Colonic mucosa (tissue), 1 donor: ENCODE measurements around a stretch of chr18.

DNA sequence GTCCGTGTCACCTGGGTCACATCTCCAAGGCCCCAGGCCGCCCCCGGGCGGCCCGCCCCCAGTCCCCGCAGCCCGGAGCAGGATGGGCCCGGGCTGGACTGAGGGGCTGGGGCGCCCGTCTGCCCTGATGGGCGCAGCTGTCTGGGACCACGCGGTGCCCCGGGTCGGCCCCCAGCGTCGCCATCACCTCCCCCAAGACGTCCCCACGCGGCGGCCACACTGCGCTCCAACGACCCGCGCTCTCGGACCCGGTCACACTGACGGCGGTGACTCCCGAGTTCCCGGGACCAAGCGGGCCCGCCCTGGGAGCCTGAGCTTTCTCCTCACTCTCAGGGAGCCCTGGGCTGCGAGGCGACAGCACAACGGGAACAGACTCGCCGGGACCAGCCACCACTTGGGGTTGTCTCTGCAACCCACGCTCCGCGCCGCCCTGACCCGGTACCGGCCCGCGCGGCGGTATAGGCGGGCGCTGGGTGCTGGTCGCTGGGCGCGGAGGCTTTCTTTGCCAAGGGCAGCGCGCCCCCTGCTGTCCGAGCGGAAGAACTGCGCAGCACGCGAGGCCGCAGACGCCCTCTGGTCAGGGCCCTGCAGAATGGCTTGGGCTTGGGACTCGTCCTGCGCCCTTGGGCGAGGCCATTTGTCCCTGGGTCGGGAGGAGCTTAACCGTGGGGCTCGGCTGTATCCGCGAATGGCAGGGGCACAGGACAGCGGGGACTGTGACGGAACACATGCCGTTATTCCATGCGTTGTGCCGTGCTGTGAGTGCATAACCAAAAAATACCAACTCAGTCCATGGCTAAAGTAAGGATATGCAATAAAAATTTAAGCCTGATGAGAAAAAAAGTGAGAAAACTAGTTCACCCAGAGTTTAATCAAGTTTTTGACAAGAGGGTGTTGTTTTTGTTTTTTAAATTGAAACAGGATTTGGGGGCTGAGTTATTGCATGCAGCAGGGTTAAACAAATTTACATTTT is 54.8 kb upstream of the ANKRD62 start:
- PRO-cap = unidirectional peak, minus-strand start at position 432 of the sequence

GRCh38 chr18:12255544-12256155 is 1.5 kb downstream of the CIDEA start:
- PRO-cap = no peak

DNA sequence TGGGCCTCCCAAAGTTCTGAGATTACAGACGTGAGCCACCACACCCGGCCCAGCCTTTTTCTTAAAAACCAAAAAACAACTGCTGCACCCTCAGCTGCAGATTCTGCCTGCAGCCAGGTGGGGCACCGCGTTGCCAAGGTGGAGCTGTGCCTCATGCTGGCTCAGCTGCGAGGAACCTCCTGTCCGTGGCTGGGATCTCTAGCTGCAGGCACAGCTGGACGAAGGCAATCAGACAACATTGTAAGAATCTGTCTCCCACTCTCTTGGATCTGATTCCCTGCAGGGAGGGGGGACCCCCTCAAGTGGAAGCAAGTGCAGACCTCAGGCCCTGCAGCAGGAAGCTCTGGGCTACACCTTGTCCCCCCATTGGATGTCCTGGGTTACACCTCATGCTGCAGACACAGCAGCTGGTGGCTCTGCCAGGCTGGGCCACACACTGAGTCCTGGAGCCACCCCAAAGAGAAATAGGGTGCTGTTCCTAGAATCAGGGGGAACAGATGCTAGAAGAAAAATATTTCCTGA is 24.1 kb downstream of the CIDEA start:
- PRO-cap = no peak

- PRO-cap = bidirectional peak, plus-strand start at chr18:12288324, minus-strand start at chr18:12288133
These were observed 20.4 kb upstream of the TUBB6 start for GRCh38 chr18:12287098-12288484.

- PRO-cap = no peak
These were observed 5.6 kb downstream of the TUBB6 start for GRCh38 chr18:12313558-12314193.

GRCh38 chr18:12314313-12315114 is 6.5 kb downstream of the TUBB6 start:
- PRO-cap = no peak

DNA sequence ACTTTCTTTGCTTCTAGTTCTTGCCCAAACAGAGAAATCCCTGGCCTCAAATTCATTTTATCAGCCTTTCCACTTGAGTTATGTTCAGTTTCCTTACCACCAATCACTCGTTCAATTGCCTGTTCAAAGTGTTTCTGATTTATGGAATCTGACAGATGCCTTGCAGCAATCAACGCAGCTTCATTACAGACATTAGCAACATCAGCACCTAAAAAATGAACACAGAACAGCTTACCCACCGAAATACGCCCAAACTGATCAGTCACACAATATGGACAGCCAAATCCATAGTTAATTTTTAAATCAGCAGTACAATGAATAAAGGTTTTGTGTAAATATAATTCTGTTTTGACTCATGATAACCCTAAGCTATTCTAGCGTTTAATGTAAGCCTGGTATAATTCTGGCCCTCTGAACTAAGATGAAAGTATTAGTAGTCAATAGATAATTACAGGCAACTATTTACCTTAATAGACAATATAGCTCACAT is 28.8 kb downstream of the AFG3L2 start:
- PRO-cap = no peak

DNA sequence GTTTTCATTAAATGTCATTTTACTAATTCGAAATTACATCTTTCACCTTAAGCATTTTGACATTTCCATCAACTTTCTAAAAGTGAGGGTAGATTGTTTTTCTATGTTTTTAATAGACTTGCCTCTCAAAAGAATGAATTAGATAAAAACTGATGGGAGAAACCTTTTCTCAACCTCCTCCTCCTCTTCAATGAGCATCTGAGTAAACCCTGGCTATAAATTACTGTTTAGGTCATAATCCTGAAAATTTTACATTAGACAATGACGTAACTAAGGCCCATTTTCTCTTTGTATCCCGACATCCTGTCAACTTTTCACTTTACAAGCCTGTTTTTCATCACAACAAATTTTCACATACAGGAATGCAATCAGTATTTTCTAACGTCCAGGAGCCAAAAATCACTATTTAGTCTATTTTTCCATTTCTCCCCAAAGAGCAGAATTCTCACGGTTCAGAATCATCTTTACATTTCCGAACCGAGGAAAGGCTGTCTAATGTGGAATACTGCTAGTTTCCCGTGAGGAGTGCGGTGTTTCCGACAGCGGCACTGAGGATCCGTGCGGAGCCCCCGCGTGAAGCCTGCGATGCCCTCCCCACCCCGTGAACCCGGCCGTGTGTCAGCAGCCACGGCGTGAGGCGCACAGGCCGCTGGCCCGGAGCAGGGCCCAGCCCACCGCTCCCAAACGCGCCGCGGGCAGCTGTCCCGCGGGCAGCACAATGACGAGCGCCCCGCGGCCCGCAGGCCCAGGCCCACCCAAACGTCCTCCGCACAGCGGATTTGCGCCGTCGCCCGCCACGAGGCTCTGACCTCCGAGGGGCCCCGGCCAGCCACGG is 1.2 kb downstream of the SPIRE1 start:
- PRO-cap = bidirectional peak, plus-strand start at position 683 of the sequence, minus-strand start at position 622 of the sequence

DNA sequence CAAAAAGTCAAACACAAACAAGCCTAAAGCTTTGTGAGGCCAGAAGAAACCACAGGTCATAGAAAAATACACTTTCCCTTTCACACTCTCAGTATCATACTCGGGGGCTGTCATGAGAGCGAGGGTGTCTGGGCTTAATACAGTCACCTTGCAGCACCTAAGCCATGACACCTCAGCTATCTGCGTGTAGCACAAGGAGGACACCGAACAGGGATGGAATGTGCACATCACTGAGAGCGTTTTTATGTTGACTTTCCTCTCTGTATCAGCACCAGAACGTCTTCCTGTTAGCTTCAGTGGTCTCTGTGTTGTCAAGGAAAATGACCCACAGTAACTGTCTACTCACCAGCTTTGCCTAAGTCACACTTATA is 26.5 kb upstream of the SEH1L start:
- PRO-cap = no peak

GRCh38 chr18:13110306-13110998 is 108.1 kb upstream of the LDLRAD4 start:
- PRO-cap = no peak

DNA sequence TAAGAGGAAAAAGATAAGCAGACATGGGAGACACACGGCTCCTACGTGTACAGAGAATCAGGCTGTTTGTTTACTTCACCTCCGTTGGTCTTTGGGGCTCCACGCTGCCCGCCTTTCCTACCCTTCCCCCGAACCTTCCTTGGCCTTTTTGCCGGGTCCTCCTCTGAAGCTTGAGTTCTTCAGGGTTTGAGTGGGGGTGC is 22.8 kb upstream of the LDLRAD4 start:
- PRO-cap = no peak

DNA sequence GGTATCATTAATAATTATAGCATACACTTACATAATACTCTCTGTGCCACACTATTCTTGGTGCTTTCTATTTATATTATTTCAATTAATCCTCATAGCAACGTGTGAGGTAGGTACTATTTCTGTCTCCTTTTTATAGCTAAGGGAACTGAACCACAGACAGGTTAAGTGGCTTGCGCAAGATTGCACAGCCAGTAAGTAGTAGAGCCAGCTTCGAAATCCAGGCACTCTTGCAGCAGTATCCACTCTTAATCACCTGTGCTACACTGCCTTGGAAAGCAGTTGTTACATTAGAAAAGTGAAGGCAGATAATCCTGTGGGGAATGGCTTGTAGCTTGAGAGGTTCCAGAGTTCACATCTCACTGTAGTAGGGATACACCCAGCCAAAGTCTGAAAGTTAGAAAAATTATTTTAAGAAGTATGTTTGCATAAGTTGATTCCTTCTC is 198.3 kb downstream of the LDLRAD4 start:
- PRO-cap = no peak

- PRO-cap = no peak
These were observed 199.6 kb downstream of the LDLRAD4 start for GRCh38 chr18:13417850-13418922.

DNA sequence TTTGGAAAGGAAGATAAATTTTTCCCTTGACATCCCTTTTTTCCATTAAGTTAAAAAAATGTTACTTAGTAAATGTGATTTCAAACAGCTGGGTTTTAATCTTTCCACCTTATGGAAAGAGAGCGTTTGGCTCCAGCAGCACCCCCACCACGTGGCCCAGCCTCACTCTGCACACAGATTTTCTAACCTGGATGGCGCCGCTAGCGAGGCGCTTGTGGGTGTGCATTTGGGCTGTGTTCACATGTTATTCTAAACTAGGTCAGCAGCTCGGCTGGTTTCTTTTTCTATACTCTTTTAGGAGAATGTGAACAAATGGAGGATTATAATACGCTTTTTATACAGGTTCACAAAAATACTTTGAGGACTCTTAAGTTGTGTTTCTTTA is 218.0 kb downstream of the LDLRAD4 start:
- PRO-cap = no peak

DNA sequence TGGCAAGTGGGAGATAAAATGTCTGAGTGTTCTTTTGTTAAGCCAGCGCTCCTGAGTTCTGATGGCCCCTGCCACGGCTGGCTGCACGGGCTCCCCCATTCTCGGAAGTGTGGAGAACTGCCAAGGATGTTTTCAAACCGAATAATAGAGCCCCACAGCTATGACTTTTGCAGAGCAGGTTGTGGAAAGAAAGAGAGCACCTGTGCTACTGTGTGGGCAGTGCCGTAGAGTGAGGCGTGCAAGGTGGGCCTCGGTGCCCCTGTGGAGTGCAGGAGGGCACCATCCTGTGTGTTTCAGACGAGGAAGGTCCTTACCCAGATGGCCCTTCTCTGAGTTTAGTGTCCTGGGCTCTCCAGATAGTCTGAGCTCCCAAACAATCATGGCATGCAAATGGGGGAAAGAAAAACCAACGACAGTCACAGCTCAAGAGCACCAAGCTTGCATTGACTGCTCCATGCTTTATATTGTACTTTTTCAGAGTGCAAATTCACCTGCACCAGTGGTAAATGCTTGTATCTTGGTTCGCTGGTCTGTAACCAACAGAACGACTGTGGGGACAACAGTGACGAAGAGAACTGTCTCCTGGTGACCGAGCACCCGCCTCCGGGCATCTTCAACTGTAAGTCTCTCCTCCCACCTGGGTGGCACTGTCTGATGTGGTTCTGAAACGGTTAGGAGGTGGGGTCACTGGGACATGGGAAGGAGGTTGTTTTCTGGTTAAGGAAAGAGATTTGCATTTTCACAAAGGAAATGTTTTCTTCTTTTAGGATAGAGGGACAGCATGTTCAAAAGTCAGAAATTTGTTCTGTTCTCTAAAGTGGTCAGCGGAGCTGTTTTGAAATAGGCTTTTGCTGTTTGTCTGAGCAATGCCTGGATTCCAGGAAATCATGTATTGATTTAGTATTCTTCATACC is 219.5 kb downstream of the LDLRAD4 start:
- PRO-cap = no peak

DNA sequence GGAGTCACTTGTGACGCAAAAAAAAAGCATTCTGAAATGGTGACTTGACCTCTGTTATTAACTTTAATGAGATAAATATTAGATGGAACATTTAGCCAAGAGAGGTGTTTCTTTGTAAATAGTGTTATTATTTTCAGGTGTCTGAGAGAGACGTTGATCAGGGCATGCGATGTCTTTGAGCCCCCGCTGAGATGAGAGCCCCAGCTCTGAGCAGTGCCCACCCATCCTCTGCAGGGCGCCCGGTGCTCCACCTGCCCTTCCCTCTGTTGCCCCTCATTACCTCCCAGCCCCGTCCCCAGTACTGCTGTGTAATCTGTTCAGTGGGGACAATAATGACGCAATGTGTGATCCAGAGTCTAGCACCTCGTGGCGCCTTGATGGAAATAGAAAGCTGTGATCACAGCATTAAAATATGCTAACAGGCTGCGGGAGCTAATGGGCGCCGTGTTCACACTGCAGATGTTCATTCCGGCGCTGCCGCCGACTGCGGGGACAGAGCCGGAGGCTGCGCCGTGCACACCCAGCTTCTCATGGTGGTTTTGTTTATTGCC is 235.0 kb downstream of the LDLRAD4 start:
- PRO-cap = no peak

DNA sequence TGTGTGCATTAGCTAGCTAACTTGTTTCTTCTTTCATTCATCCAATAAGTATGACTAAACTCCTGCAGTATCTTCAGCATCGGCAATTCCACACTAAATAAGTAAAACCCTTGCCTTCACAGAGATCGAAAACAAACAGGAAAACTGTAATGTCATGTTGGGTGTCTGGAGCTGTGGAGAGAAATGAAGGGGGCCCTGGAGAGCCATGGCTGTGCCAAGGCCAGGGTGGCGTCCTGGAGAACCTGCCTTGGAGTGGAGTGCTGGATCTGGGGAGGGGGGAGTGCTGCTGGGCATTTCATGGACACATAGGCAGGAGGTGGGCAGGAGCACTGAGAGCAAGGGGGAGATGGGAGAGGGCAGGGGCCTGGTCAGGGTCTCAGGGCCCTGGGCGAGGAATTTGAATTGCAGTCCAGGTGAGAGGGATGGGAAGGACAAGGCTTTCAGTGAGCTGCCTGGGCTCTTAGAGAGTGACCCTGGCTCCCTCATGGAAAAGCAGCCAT is 238.7 kb downstream of the FAM210A start:
- PRO-cap = no peak

- PRO-cap = no peak
These were observed 226.7 kb downstream of the FAM210A start for GRCh38 chr18:13499758-13500000.

GRCh38 chr18:13502606-13502982 is 223.8 kb downstream of the FAM210A start:
- PRO-cap = no peak

DNA sequence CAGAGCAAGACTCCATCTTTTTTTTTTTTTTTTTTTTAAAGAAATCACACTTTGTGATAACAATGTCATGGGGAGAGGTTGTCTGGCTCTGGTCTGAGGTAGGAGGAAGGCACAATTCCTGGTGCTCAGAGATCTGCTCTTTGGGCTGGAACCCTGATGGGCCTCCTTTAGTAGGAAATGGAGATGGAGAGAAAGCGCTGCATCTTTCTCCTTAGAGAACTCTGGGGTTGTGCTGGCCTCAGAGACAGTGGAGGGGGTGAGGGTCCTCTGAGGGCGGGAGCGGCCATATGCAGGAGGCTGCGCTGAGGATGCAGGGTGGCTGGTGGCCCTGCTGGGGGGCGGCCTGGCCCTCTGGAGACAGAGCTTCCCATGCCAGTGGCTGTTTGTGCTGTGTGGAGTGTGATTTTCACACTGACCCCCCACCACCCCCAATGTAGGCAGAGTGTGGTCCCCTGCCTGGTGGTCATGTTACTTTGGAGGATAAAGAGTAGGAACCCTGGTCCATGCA is 194.7 kb downstream of the FAM210A start:
- PRO-cap = no peak